ENCODE results near the gene GSAP.

DNA sequence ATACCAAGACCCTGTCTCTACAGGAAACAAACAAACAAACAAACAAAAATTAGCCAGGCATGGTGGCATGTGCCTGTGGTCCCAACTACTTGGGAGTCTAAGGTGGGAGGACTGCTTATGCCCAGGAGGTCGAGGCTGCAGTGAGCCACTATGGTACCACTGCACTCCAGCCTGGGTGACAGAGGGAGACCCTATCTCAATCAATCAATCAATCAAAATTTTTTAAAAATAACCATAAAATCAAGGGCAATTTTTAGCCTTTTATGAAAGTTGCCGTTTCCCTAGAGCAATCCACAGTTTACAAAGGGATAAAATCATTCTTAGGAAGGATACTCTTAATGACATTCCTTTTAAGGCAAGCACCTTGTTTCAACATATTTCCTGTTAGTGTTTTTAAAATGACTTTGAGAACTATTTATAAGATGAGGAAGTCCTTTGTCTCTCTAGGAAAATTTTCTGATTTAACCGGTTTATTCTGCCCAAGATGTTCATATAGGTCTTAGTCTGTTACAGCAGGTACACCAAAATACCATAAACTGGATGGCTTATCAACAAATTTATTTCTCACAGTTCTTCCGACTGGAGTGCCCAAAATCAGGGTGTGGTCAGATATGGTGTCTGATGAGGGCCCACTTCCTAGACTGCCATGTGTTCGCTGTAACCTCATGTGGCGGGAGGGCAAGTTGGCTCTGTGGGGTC lies 78.0 kb downstream of the GSAP start:
- RRBS: no CpG with 5 or more reads among the region's 6 CpGs

- RRBS: under 1% methylated on average over 37 of the region's 107 CpGs
These were observed at the start of gene GSAP for GRCh38 chr7:77415848-77417105. Gene GSAP, minus strand, starts transcription at chr7:77416349.

DNA sequence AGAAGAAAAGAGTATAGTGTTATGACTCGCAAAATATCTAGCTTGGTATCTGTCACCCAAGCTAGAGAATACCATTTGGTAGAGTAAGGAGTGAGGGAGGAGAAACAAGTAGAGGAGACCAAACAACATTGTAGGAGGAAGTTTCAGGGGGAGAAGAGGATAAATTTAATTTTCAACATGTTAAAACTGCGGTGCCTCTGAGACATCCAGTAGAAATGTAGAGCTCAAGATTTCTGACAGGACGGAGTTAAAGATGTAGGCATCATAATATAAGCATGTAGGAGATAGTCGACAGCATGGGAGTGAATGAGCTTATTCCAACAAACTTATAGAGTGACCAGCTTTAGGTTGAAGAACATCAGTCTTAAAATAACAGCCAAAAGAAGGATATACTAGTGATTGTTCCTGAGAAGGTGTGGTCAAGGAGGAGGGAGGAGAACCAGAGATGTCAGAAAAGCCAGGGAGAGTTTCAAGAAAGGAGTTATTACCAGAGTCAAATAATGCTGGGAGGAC lies 5.6 kb downstream of the PTPN12 start:
- RRBS: no CpG with 5 or more reads among the region's 4 CpGs

- RRBS: no CpG with 5 or more reads among the region's 7 CpGs
These were observed 32.6 kb downstream of the PTPN12 start for GRCh38 chr7:77569578-77570278.

DNA sequence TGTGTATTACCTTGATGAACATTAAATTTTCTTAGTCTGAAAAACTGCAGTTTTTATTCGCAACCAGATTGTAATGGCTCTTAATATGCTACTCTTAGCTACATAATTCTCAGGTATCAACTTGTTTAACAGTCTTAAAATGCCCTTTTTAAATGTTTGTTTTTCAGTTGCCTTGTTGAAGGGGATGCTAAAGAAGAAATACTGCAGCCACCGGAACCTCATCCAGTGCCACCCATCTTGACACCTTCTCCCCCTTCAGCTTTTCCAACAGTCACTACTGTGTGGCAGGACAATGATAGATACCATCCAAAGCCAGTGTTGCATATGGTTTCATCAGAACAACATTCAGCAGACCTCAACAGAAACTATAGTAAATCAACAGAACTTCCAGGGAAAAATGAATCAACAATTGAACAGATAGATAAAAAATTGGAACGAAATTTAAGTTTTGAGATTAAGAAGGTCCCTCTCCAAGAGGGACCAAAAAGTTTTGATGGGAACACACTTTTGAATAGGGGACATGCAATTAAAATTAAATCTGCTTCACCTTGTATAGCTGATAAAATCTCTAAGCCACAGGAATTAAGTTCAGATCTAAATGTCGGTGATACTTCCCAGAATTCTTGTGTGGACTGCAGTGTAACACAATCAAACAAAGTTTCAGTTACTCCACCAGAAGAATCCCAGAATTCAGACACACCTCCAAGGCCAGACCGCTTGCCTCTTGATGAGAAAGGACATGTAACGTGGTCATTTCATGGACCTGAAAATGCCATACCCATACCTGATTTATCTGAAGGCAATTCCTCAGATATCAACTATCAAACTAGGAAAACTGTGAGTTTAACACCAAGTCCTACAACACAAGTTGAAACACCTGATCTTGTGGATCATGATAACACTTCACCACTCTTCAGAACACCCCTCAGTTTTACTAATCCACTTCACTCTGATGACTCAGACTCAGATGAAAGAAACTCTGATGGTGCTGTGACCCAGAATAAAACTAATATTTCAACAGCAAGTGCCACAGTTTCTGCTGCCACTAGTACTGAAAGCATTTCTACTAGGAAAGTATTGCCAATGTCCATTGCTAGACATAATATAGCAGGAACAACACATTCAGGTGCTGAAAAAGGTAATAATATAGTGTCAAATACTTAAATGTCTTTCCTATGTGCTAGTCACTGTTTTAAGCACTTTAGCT lies 69.3 kb upstream of the RSBN1L start:
- RRBS: no CpG with 5 or more reads among the region's 6 CpGs

DNA sequence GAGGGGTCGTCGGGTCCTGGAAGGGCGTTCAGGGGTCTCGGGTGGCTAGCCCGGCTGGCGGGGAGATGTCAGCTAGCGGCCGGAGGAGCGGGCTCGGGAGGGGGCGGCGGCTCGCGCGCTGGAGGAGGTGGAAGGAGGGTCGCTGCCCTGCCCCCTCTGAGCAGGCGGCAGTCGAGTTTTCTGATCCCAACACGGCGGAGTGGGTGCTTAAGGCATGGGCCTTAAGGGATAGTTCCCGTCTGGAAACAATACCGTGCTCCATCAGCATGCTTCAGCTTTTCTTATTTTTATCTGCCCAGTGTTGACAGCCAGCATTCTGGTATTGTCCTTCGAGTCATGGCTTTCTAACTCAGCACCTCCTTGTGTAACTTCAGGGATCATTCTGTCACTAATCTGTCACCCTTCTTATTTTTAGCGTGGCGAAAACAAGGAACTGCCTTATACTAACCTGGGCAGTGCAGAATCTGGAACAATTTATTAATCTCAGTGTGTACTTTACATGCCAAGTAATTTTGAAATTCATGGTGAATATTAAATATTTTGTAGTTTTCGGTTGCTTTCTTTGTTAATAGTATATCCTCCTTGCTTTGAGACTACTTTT lies 1.2 kb upstream of the TMEM60 start:
- RRBS: no CpG with 5 or more reads among the region's 26 CpGs

DNA sequence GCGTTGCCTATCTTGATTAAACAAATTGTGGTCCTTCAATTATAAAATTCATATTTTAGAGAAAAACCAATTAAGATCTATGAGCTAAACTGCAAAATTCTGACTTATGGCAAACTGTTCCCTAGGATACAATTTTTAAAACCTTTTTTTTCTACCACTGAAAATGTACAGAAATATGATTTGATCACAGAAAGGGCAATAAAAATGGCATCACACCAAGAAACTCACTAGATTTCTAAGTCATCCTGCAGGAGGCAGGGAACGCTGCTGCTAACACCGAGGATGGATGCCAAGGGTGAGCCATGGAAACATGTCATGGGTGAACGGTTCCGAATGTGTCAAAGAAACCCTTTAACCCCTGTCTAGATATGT lies 220.2 kb upstream of the TMEM60 start:
- RRBS: no CpG with 5 or more reads among the region's 5 CpGs

DNA sequence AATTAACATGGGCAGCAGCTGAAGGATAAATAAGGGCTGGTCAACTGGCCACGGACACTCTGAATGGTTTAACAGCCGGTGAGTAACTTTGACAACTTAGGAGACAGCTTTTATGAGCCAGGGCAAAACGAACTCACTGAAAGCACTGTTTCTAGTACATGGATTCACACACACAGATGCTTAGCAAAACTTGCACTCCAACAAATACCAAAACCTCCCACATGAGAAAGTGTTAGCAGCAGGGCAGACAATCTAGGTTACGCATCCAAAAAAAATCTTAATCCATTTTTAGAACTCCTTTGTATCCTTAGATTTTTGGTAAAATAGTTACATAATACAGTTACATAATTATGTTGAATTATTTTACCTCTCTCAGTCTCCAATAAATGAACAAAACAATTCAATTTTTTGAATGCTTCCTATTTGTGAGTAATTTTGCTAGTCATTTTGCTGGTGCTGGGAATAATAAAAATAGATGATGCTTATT lies 486.8 kb upstream of the TMEM60 start:
- RRBS: no CpG with 5 or more reads among the region's 4 CpGs

DNA sequence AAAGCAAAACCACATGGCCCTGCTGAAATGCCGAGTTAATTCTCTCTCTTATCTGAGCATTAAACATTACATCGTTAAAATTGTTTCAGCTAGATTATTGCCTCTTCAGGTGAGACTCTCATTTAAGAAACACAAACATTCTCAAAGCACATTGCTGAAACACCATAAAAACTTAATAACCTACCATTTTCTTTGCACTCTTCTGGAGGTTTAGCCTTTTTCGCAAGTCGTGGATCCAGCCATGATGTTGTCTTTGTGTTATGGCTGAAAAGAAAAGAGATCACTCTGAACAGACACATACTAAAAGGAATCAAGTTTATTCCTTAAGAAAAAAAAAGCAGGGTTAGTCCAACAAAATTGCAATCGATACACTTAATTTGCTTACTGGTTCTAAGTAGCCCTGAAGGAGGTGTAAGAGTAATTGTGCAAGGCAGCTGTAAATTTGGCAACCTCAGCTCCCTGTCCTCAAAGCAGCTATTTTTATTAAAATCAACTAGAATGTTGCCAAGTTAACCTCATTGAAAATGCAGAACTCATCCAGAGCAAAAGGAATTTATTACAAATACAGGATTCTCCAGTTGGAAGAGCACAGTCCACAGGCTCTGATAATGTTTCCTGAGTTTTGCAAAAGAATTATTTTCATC lies 691.5 kb upstream of the TMEM60 start:
- RRBS: no CpG with 5 or more reads among the region's 5 CpGs

DNA sequence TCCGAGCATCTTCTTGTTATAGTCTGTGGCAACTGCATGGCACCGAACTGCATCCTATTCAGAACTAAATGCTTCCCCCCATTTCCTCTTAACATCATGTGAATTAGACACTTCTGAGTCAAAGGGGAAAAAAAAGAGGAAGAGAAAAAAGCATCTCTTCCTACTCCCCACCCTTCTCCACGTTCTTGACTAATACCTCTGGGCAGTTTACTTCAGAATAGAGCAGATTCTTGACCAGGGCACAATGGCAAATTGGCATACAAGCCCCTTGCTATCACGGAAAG lies 683.7 kb downstream of the MAGI2 start:
- RRBS: no CpG with 5 or more reads among the region's 4 CpGs

DNA sequence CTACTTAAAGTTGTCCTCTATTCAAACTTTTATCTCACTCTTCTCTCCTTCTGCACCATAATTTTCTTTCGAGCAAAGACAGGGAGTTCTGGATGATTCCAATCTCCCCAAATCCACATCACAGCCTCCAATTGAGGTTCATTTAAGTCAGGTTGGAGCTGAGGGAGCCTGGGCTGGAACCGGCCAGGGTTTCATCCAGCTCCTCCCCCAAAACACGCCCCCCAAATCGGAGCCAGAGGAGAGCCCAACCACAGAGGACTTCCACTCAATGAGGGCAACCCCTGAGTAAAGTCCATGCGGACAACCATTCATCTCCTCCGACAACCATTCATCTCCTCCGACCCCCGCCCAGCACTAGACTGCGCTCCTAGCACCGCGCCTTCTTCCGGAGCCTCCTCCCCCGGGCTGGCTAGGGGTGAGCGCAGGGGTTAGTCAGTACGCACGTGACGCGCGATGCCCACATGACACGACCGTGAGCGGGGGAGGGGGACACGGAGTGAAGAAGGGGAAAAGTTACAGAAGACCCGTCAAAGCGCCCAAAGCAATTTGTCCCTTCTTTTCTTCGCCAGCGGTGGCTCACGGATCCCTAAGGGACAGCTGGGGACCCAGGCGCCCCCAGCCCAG lies 1.4 kb downstream of the MAGI2 start:
- RRBS: no CpG with 5 or more reads among the region's 29 CpGs

DNA sequence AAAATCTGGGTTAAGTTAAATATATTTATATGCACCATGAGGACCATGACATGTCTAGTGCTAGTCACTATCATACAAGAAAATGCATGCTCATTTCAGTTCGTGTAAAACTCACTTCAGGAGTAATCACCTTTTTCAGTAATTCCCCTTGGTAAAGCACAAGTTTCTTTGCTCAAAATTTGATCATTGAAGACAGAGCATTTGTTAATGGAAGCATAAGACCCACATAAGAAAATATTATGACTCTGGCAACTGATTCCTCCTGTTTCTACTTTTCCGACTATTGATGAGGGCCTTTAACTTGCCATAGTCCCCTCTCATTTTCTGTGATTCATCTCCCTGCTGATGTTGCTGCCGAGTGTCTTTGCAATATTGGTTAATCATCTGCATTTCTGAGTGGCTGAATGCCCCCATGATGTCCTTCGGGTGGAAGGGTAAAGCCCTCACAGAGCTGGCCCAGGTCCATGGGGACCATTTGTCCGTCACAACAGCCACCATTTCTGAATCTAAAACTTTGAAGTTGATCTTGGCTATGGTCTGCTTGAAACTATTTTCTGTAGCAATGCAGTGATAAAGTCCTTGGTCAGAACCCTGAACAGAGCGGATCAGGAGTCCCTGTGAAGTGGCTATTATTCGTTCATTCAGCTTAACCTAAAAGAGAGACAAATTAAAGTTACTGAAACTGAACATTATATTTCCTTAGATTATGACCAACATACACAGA lies 106.4 kb downstream of the CD36 start:
- RRBS: no CpG with 5 or more reads among the region's 7 CpGs

GRCh38 chr7:80795432-80795782 lies 123.4 kb downstream of the SEMA3C start:
- RRBS: no CpG with 5 or more reads among the region's 2 CpGs

DNA sequence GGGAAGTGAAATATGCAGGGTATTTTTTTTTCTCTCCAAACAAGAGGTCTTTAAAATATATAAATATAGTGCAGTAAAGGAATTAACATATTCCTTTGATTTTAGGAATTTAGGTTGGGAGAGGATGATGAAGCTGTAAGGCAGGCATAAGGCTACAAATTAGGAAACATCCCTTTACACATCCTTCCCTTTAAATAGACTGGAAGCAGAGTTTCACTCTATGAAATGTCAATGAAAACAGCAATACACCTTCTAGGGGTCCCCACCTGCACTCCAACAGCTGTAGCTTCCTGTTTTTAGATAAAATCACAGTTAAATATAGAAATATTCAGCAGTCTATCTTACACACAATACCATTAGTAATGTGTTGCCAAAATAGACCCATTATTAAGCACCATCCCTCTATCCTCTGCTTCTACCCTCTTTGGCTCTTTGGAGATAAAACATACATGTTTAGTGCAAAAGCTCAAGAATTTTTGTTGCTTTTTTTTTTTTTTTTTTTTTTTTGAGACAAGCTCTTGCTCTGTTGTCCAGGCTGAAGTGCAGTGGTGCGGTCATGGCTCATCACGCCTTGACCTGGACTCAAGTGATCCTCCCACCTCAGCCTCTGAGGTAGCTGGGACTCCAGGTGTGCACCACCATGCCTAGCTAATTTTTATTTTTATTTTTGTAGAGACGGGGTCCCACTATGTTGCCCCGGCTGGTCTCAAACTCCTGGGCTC lies 237.3 kb downstream of the PCLO start:
- RRBS: no CpG with 5 or more reads among the region's 4 CpGs

- RRBS: no CpG with 5 or more reads among the region's 28 CpGs
These were observed 188.8 kb downstream of the SEMA3E start for GRCh38 chr7:83459791-83460972.

GRCh38 chr7:83629363-83630084 lies 19.4 kb downstream of the SEMA3E start:
- RRBS: no CpG with 5 or more reads among the region's 10 CpGs

GRCh38 chr7:83961268-83961960 lies 233.2 kb downstream of the SEMA3A start:
- RRBS: no CpG with 5 or more reads among the region's 7 CpGs

All from GM12892 (cell line).